ENCODE results near the gene HOXC5.

GRCh38 chr12:53211387-53211936 is 4.4 kb upstream of the ITGB7 start:
- RRBS, 2 experiments = no CpG with 5 or more reads among the region's 9 CpGs
CAGE:
- cytosol, long polyA minus RNA = no peak
- cytosol, long polyA plus RNA = no peak
- long polyA plus RNA = no peak
- nucleus, long polyA minus RNA = no peak
- nucleus, long polyA plus RNA = no peak

- RRBS, 2 experiments = no CpG with 5 or more reads among the region's 3 CpGs
CAGE:
- cytosol, long polyA minus RNA = no peak
- cytosol, long polyA plus RNA = no peak
- long polyA plus RNA = no peak
- nucleus, long polyA minus RNA = no peak
- nucleus, long polyA plus RNA = no peak
Measured at GRCh38 chr12:53229410-53229900, 2.6 kb downstream of the RARG start.

DNA sequence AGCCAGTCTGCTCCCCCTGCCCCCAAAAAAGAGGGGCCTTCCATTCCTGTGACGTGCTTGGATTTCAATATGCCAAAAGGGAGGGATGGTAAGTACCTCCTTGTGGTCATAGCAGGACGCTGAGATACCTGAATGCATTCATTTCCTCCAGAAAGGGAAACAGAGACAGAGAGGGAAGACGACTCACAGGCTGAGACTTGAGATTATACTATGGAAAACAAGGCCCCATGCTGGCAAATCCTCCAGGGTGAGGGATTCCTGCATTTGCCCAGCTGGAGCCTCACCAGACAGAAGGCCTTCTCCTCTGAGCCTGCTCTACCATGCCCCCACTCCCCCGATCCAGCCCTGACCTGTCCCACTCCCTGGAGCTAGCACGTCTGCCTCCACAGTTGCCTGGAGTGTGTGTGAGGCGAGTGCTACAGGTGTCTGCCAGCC is 3.9 kb upstream of the RARG start:
- RRBS, 2 experiments = no CpG with 5 or more reads among the region's 6 CpGs
CAGE:
- cytosol, long polyA minus RNA = no peak
- cytosol, long polyA plus RNA = no peak
- long polyA plus RNA = no peak
- nucleus, long polyA minus RNA = no peak
- nucleus, long polyA plus RNA = no peak

- RRBS, 2 experiments = no CpG with 5 or more reads among the region's 2 CpGs
CAGE:
- cytosol, long polyA minus RNA = no peak
- cytosol, long polyA plus RNA = no peak
- long polyA plus RNA = no peak
- nucleus, long polyA minus RNA = no peak
- nucleus, long polyA plus RNA = no peak
Measured at GRCh38 chr12:53353065-53353333, 16.8 kb upstream of the SP7 start.

- RRBS, 2 experiments = no CpG with 5 or more reads among the region's 14 CpGs
CAGE:
- cytosol, long polyA minus RNA = no peak
- cytosol, long polyA plus RNA = no peak
- long polyA plus RNA = no peak
- nucleus, long polyA minus RNA = no peak
- nucleus, long polyA plus RNA = no peak
Measured at GRCh38 chr12:53380944-53381340, 966 bp downstream of the SP1 start.

GRCh38 chr12:53381341-53381896 is 1.4 kb downstream of the SP1 start:
- RRBS, 2 experiments = no CpG with 5 or more reads among the region's 5 CpGs
CAGE:
- cytosol, long polyA minus RNA = no peak
- cytosol, long polyA plus RNA = no peak
- long polyA plus RNA = no peak
- nucleus, long polyA minus RNA = no peak
- nucleus, long polyA plus RNA = no peak

DNA sequence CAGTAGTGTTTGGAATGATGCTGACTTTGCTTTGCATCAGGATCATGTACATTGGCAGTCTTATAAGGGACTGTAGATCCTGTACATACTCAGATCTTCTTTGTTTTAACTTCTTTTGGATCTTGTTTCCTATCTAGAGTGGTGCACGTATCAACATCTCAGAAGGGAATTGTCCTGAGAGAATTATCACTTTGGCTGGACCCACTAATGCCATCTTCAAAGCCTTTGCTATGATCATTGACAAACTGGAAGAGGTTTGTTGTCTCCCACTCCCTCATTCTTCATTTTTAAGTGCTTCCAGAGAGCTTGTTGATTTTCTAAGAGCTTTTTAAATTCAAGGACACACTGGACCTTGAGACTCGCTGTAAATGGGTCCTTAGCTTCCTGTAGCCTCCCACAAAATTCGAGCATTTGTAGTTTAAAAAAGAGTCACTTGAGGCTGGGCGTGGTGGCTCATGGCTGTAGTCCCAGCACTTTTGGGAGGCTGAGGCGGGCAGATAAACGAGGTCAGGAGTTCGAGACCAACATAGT is 3.9 kb downstream of the PCBP2 start:
- RRBS, 2 experiments = no CpG with 5 or more reads among the region's 7 CpGs
CAGE:
- cytosol, long polyA minus RNA = no peak
- cytosol, long polyA plus RNA = no peak
- long polyA plus RNA = no peak
- nucleus, long polyA minus RNA = no peak
- nucleus, long polyA plus RNA = no peak

DNA sequence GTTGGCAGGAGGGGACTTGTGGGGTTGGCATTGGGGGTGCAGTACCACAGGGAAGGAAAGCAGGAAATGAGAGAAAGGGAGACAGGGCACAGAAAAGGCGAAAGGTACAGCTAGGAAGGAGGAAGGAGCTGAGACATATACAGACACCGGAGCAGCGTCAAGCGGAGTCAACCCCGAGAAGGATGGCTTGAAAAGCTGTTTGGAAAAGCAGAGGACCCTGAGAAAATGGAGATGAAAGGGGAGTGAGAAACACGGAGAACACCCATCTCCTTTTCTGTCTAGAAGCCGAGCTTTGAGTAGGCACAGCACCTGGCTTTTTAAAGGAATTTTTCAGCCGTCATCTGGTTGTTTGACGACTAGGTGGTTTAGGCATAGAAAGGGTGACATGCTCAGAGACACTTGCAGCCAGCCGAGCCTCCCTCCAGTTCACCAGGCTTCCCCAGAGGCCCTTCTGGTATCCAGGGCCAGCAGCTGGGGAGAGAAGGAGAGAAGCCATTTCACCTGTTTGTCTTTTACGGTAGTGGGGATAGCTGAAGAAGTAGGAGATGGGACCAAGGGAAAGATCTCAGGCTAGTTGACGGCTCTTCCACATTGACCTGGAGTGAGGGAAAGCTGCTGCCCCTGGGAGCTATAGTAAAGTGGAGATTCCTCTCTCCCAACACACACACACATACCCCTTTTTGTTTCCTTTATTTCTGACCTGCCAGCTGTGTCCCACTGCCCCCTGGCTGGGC is 5.7 kb downstream of the MAP3K12 start:
- RRBS, 2 experiments = no CpG with 5 or more reads among the region's 12 CpGs
CAGE:
- cytosol, long polyA minus RNA = no peak
- cytosol, long polyA plus RNA = no peak
- long polyA plus RNA = no peak
- nucleus, long polyA minus RNA = no peak
- nucleus, long polyA plus RNA = no peak

GRCh38 chr12:53498423-53498810 is 841 bp downstream of the MAP3K12 start:
- RRBS, 2 experiments = no CpG with 5 or more reads among the region's 2 CpGs
CAGE:
- cytosol, long polyA minus RNA = no peak
- cytosol, long polyA plus RNA = no peak
- long polyA plus RNA = no peak
- nucleus, long polyA minus RNA = start-site peak on the plus strand at chr12:53498658-53498700, 6 reads
- nucleus, long polyA plus RNA = no peak

DNA sequence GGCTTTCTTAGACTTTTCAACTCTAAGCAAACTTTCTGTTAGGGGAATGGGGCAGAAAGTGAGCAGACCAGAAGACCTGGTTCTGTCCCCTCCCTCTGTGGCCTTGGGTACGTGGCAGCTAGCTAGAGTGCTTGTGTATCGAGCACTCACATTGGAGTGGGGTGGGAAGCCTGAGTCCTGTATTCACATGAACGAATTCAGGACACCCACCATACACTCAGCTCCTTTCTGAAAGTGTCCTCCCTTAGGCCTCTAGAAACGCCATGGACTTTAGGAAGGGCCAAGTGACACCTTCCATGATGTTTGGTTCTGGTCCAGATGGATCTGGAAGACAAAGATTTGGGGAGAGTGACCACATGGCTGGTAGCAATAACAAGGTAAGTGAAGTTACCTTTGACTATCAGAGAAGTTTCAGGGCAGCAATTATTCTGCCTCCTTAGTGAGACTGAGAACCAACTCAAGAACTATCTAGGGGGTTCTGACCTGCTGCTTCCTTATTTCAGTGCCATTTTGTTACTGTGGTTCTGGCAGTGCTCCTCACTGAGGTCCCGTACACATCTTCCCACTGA is 6.9 kb upstream of the NPFF start:
- RRBS, 2 experiments = no CpG with 5 or more reads among the region's 5 CpGs
CAGE:
- cytosol, long polyA minus RNA = no peak
- cytosol, long polyA plus RNA = no peak
- long polyA plus RNA = no peak
- nucleus, long polyA minus RNA = no peak
- nucleus, long polyA plus RNA = no peak

DNA sequence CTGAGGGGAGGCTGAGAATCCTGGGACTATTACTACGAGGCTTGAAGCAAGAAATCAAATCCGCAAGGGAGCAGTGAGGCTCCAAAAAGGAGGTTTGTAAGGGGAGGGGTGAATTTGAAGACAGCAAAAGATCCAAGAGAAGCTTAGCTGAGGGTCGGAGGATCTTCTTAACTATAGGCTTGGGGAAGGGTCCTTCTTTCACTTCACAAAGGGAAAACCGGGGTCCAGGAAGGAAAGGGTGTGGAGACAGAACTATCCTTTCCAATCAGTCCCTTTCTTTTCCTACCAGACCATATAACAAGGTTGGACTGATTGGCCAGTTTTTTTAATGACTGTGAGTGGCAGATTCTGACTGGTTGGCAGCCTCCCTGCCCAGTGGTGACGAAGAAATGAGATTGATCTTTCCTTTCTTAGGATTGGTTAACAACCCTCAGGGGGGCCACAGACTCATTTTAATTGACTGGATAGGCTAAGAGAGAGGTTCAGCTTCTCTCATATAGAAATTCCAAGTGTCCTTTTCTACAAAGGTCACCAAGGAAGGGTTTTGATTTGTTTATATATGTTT is 2.8 kb upstream of the ATP5MC2 start:
- RRBS, 2 experiments = no CpG with 5 or more reads among the region's 5 CpGs
CAGE:
- cytosol, long polyA minus RNA = no peak
- cytosol, long polyA plus RNA = no peak
- long polyA plus RNA = no peak
- nucleus, long polyA minus RNA = no peak
- nucleus, long polyA plus RNA = no peak

DNA sequence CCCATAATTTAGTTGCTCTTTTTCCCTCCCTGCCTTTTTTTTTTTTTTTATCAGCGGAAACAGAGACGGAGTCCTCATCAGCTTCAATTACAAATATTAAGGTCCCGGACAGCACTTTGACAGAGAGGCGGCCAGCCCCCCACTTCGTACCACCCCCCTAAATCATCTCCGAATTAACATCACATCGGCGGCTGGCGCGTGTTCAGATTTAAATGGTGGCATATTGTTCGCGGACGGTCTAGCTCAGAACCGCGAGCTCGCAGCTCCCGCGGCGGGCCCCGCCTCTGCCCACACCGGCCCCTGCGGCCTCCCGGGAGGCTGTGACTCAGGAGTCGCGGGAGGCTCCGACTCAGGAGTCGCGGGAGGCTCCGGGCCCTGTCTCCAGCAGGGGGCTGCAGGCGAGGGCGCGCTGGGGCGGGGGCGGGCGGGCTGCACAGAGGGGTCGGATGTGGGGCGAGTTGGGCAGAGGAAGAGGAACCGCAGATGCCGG is 19.4 kb upstream of the ATP5MC2 start:
- RRBS, 2 experiments = 3 to 4% methylated on average over 7 of the region's 39 CpGs
CAGE:
- cytosol, long polyA minus RNA = no peak
- cytosol, long polyA plus RNA = no peak
- long polyA plus RNA = no peak
- nucleus, long polyA minus RNA = no peak
- nucleus, long polyA plus RNA = no peak

- RRBS, 2 experiments = no CpG with 5 or more reads among the region's 3 CpGs
CAGE:
- cytosol, long polyA minus RNA = no peak
- cytosol, long polyA plus RNA = no peak
- long polyA plus RNA = no peak
- nucleus, long polyA minus RNA = no peak
- nucleus, long polyA plus RNA = no peak
Measured at GRCh38 chr12:53825121-53825719, 98.0 kb upstream of the CALCOCO1 start.

DNA sequence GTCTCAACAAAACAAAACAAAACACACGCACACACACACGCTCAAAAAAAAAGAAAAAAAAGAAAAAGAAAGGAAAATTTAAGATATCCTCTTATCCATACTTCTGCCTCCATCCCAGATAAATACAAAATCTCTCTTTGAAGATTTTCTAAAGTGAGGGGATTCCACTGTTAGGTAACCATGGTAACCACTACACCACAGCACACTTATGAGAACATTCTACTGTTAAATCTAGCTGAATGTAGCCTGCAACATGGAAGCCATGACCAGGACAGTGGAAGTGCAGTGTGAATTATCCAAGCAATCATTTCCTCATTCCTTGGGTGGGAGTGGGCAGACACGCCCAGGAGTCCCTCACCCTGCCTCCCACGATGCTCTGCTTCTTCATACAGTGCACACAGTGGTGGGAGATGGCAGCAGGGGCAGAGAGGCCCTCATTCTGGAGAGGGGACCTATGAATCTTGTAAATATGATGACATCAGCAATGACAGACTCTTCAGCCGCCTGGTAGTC is 70.2 kb upstream of the HOXC13 start:
- RRBS, 2 experiments = no CpG with 5 or more reads among the region's 5 CpGs
CAGE:
- cytosol, long polyA minus RNA = no peak
- cytosol, long polyA plus RNA = no peak
- long polyA plus RNA = no peak
- nucleus, long polyA minus RNA = no peak
- nucleus, long polyA plus RNA = no peak

DNA sequence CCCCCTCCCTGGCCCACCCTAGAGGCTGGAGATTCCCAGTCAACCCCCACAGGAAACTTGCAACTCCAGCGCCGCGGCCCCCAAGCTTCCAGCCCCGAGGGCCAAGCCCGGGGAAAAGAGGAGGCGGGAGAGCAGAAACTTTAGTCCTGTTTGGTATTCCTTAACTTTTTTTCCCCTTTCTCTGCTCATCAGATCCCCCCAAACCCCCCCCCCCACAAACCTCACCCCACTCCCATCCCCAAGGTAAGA is 617 bp upstream of the HOXC10 start:
- RRBS, 2 experiments = no CpG with 5 or more reads among the region's 6 CpGs
CAGE:
- cytosol, long polyA minus RNA = no peak
- cytosol, long polyA plus RNA = no peak
- long polyA plus RNA = no peak
- nucleus, long polyA minus RNA = no peak
- nucleus, long polyA plus RNA = no peak

DNA sequence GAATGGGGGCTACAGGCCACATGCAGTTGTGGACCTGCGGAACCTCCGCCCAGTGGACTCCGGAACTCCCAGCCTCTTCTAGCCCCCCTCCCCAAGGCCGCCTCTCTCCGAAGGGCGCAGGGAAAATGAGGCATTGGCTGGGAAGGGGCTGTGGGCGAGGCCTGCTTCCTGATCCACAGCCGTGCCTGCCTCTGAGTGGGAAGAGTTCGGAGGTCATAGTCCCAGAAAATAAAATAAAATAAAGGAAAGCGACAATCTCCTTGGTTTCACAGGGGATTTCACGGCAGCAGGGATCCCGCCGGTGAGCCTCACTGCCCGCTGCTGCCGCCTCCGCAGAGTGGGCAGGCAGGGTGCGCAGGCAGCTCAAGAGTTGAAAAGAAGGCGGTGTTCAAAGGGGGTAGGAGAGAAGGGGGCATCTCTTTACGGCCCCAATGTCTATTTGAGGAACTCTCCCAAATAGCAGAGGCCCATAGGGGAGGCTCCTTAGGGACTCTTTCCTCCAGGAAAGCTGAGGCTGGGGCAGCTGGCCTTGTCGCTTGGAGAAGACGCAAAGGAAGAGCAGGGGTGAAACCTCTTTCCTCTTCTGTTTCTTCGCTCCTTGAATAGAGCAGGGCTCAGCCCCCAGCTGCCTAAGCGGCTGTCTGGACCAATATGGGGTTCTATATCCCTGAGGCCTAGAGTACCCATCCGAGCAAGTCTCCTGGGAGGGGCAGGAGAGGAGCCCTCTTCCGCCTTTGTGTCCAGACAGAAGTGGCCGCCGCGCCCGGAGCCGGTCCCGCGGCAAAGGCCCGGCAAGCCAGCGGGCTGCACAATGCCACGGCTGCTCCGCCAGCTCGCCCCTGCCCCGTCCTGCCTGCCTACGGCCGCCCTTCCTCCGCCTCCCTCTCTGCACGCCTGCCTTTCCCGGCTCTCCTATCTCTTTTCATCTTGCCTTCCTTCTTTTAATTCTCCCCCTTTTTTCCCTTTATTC is 2.9 kb upstream of the HOXC9 start:
- RRBS, 2 experiments = 70% methylated on average over 3 of the region's 43 CpGs; no CpG with 5 or more reads in 1 of the 2 experiments
CAGE:
- cytosol, long polyA minus RNA = no peak
- cytosol, long polyA plus RNA = no peak
- long polyA plus RNA = no peak
- nucleus, long polyA minus RNA = no peak
- nucleus, long polyA plus RNA = no peak

DNA sequence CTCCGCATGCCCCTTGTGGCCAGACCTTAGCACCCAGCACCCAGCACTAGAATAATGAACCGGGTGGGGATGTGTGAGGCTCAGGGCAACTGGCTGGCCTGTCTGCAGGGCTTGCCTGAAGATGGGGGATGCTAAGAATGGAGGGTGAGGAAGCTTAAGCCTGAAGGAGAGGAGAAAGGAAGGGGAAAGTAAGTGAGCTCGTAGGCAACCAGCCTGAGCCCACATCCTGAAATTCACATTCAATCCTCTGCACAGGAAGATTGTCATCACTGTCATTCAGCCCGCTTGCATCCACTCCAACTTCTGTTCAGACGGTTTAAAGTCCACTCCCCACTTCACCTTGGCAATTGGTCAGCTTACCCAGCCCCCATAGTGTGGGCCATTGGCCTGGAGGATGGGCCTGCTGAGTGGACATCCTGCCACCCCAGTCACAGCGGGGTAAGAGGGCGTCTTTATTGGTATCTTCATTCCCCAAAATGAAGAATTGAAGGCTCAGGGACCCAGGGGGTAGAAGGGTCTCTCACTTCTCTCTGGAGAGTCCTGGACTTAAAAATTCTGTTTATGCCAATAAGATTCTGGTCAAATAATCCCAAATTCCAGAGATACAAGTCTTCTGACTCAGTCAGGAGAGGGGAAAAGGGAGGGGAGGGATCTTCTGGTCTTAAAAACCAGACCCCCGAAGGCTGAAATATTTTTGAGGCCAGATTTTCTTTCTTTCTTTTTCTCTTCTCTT is 4.6 kb downstream of the HOXC8 start:
- RRBS, 2 experiments = no CpG with 5 or more reads among the region's 8 CpGs
CAGE:
- cytosol, long polyA minus RNA = no peak
- cytosol, long polyA plus RNA = no peak
- long polyA plus RNA = no peak
- nucleus, long polyA minus RNA = no peak
- nucleus, long polyA plus RNA = no peak

GRCh38 chr12:54014388-54015116 is 5.8 kb downstream of the HOXC8 start:
- RRBS, 2 experiments = no CpG with 5 or more reads among the region's 37 CpGs
CAGE:
- cytosol, long polyA minus RNA = no peak
- cytosol, long polyA plus RNA = no peak
- long polyA plus RNA = no peak
- nucleus, long polyA minus RNA = no peak
- nucleus, long polyA plus RNA = no peak

DNA sequence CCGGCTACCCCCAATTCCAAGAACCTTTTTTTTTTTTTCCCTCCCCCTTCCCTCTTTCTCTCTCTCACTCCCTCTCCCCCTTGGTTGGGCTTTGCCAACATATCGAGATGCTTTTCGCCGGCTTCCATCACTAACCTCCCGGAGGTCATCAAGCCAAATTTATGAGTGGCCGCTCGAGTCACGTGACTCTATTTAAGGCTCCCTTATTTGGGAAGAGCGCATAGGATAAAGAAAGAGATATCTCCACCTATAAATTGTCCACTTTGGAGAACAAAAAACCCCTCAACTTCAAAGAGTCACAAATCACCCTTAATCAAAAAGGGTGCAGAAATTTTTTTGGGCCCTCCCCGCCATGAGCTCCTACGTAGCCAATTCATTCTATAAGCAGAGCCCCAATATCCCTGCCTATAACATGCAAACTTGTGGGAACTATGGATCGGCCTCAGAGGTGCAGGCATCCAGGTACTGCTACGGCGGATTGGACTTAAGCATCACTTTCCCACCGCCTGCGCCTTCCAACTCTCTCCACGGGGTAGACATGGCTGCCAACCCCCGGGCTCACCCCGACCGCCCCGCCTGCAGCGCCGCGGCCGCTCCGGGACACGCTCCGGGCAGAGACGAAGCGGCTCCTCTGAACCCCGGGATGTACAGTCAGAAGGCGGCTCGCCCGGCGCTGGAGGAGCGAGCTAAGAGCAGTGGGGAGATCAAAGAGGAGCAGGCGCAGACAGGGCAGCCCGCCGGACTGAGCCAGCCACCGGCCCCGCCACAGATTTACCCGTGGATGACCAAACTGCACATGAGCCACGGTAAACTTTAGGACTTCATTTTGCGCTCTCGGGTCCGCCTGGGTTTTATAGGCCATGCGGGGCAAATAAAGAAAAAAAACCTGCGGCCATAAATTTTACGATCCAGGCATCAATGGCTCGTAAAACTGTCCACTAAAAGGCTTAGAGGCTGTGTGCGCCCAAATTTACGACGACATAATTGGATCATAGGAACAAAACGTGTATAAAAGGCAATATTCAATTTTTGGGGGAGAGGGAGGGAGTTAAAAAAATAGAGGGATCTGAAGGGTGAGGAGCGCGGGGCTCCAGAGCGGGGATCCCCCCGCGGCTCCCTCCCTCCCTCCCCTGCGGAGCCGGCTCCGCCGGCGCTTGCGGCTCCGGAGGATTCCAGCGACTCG is at the start of gene HOXC5:
Gene HOXC5 (plus strand): TSS at position 280 of the 1,183 bp plus-strand sequence.
- RRBS, 2 experiments = 4 to 7% methylated on average over 19 to 22 of the region's 68 CpGs
CAGE:
- cytosol, long polyA minus RNA = no peak
- cytosol, long polyA plus RNA = no peak
- long polyA plus RNA = no peak
- nucleus, long polyA minus RNA = no peak
- nucleus, long polyA plus RNA = no peak

DNA sequence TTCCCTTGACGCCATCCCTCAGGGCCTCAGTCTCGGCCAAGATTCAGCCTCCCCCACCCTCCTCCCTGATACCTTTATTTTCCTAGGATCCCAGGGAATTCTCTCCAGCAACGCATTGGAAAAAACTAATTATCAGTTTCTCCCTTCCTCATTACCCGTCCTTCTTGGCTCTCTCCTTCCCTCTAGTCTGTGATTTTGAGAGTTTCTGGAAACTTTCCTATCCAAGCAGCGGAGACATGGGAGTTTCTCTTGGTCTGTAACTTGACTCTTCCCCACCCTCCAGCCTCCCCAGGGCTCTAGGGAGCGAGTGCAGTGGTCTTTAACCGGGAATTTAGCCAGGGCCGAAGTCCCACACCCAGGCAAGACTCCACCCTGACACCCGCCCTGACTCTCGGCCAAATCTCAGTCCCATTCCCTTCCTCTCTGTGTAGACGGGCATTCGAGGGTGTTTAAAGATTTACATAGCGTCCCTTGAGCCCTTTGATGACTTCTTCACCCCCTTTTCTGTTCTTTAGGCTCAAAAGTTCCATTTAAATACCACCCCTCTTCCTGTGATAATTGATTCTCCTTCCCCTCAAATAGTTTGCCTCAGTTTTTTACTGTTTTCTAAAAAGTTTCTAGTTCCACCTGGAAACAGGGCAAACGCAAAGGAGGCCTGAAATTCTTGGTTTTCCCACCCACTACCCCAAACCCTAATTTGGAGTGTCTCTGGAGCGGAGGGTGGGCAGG is 6.8 kb downstream of the HOXC5 start:
- RRBS, 2 experiments = no CpG with 5 or more reads among the region's 15 CpGs
CAGE:
- cytosol, long polyA minus RNA = no peak
- cytosol, long polyA plus RNA = no peak
- long polyA plus RNA = no peak
- nucleus, long polyA minus RNA = no peak
- nucleus, long polyA plus RNA = no peak